ENCODE measurements around the gene ZBTB25.

DNA sequence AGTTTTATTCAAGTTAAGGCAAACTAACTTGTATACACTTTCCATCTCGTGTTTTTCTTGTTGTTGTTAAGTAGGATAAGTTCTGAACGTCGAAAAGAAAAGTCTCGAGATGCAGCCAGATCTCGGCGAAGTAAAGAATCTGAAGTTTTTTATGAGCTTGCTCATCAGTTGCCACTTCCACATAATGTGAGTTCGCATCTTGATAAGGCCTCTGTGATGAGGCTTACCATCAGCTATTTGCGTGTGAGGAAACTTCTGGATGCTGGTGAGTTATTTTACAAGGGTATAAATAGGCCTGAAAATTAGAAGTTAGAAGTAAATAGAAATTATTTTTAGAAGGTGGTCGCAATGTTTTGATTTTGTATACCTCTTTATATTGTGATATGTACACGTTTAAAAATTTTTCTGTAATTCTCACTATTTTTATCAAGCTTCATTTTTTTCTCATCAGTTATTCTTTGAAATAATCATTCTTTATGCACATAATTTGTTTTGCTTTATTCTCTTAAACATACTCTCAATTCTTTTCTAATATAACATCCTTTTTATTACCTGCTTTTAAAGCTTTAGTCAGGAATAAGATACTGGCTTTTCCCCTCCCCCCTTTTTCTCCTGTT, 25.1 kb downstream of the HIF1A start:
- RAMPAGE, long total RNA, result no peak
- RRBS, result no CpG with 5 or more reads among the region's 10 CpGs
PRO-cap:
- standard, result no peak
- CoPRO, capped RNA only, 2 experiments, result no peak in any of the 2 experiments
- CoPRO, capped and uncapped RNA, 2 experiments, result no peak in any of the 2 experiments
- CoPRO, uncapped RNA only, 2 experiments, result peak in 1 of 2 experiments; most common plus-strand start position 78 of the sequence (in 1); most common minus-strand start position 62 of the sequence (in 1)
CAGE:
- cytosol, long polyA plus RNA, result no peak
- long polyA plus RNA, result no peak
- nucleolus, long total RNA, result no peak
- nucleus, long polyA plus RNA, result no peak

DNA sequence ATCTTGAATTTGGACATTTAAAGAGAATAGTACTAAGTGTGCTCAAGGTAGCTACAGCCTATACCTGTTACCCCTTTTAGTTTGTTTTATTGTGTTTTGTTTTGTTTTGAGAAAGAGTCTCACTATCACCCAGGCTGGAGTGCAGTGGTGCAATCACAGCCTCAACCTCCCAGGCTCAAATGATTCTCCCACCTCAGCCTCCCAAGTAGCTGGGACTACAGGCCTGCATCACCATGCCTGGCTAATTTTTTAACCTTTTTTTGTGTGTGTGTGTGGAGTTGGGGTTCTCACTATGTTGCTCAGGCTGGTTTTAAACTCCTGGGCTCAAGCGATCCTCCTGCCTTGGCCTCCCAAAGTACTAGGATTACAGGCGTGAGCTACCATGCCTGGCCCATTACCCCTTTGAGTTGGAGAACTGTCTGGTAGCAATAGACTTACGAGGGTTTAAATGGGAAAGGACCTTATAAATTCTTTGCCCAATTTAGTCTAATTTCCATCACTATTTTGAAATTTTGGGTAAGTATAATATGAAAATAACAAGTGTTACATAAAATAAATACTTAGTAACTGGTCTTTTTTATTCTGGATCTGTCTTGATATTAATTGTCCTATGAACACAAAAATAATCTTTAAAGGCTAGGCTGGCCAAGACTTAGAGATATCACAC, 23.4 kb upstream of the SNAPC1 start:
- RAMPAGE, long total RNA, result no peak
- RRBS, result no CpG with 5 or more reads among the region's 3 CpGs
PRO-cap:
- standard, result no peak
- CoPRO, capped RNA only, 2 experiments, result no peak in any of the 2 experiments
- CoPRO, capped and uncapped RNA, 2 experiments, result no peak in any of the 2 experiments
- CoPRO, uncapped RNA only, 2 experiments, result no peak in any of the 2 experiments
CAGE:
- cytosol, long polyA plus RNA, result no peak
- long polyA plus RNA, result no peak
- nucleolus, long total RNA, result no peak
- nucleus, long polyA plus RNA, result no peak

DNA sequence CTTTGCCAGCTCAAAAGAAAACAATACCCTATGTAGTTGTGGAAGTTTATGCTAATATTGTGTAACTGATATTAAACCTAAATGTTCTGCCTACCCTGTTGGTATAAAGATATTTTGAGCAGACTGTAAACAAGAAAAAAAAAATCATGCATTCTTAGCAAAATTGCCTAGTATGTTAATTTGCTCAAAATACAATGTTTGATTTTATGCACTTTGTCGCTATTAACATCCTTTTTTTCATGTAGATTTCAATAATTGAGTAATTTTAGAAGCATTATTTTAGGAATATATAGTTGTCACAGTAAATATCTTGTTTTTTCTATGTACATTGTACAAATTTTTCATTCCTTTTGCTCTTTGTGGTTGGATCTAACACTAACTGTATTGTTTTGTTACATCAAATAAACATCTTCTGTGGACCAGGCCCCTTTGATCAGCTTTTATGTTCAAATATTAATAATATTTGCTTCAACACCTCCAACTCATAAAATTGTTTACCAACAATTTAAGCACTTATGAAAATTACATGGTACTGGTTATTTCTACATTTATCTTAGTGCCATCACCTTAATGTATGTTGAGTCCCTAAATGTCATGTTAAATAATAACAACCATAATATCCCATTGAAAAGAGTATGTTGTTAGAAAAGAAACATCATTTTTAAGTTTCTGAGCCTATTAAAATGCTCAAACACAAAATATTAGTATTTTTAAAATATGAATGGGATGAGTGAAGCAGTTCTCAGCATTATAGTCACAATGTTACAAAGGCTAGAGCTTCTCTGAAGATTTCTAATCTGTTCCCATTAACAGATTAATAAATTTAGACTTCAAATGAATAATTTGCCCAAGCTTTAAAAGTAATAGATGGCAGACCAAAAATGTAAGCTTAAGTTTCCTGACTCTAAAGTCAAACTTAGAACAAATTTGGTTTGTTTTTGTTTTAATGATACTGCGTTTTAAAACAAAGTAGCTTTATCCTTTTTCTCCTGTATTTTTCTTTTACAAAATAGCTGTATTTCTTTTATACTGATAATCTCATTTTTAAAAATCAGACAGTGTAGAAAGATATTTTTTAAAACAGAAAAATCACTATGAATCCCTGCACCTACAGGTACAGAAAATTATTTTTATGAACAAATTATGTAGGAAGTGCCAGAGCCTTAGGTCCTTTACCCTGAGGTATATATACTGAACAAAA, 14.0 kb upstream of the SNAPC1 start:
- RAMPAGE, long total RNA, result no peak
- RRBS, result no CpG with 5 or more reads among the region's 2 CpGs
PRO-cap:
- standard, result no peak
- CoPRO, capped RNA only, 2 experiments, result no peak in any of the 2 experiments
- CoPRO, capped and uncapped RNA, 2 experiments, result no peak in any of the 2 experiments
- CoPRO, uncapped RNA only, 2 experiments, result no peak in any of the 2 experiments
CAGE:
- cytosol, long polyA plus RNA, result no peak
- long polyA plus RNA, result no peak
- nucleolus, long total RNA, result no peak
- nucleus, long polyA plus RNA, result no peak

GRCh38 chr14:61864267-61865255, 52.1 kb downstream of the SYT16 start:
- RAMPAGE, long total RNA, result no peak
- RRBS, result 33% methylated on average over 10 of the region's 59 CpGs
PRO-cap:
- standard, result no peak
- CoPRO, capped RNA only, 2 experiments, result no peak in any of the 2 experiments
- CoPRO, capped and uncapped RNA, 2 experiments, result no peak in any of the 2 experiments
- CoPRO, uncapped RNA only, 2 experiments, result no peak in any of the 2 experiments
CAGE:
- cytosol, long polyA plus RNA, result no peak
- long polyA plus RNA, result no peak
- nucleolus, long total RNA, result no peak
- nucleus, long polyA plus RNA, result no peak

GRCh38 chr14:62053242-62053591, 240.7 kb downstream of the SYT16 start:
- RAMPAGE, long total RNA, result no peak
- RRBS, result no CpG with 5 or more reads among the region's 3 CpGs
PRO-cap:
- standard, result no peak
- CoPRO, capped RNA only, 2 experiments, result no peak in any of the 2 experiments
- CoPRO, capped and uncapped RNA, 2 experiments, result no peak in any of the 2 experiments
- CoPRO, uncapped RNA only, 2 experiments, result no peak in any of the 2 experiments
CAGE:
- cytosol, long polyA plus RNA, result no peak
- long polyA plus RNA, result no peak
- nucleolus, long total RNA, result no peak
- nucleus, long polyA plus RNA, result no peak

DNA sequence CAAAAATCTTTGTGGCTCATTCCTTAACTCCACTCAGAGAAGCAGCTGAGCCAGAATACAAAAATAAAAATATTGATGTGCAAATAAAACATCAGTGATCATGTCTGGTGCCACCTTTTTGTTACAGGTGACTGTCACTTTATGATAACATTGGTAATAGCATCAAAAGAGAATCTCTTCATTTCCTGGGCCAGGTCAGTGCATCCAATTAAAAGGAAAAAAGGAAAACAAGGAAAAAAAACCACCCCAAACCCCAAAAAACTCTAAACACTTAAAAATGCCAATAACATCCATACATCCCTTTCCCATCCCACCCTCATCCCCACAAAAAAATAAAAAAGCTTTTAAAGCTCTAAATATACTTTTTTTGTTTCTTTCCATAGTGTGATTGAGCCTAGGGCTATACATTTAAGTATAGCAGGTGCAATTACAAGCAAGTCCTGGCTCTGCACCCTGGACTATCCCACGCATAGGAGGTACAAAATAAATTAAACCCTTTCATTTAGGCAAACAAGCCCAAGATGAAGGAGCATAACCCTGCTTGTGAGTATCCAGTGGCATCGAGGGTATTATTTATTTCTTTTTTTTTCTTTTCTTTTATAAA, 53.7 kb upstream of the GPHB5 start:
- RAMPAGE, long total RNA, result no peak
- RRBS, result no CpG with 5 or more reads among the region's 2 CpGs
PRO-cap:
- standard, result no peak
- CoPRO, capped RNA only, 2 experiments, result no peak in any of the 2 experiments
- CoPRO, capped and uncapped RNA, 2 experiments, result no peak in any of the 2 experiments
- CoPRO, uncapped RNA only, 2 experiments, result no peak in any of the 2 experiments
CAGE:
- cytosol, long polyA plus RNA, result no peak
- long polyA plus RNA, result no peak
- nucleolus, long total RNA, result no peak
- nucleus, long polyA plus RNA, result no peak

GRCh38 chr14:63434336-63435078, 108.7 kb downstream of the PPP2R5E start:
- RAMPAGE, long total RNA, result no peak
- RRBS, result no CpG with 5 or more reads among the region's 2 CpGs
PRO-cap:
- standard, result no peak
- CoPRO, capped RNA only, 2 experiments, result no peak in any of the 2 experiments
- CoPRO, capped and uncapped RNA, 2 experiments, result no peak in any of the 2 experiments
- CoPRO, uncapped RNA only, 2 experiments, result no peak in any of the 2 experiments
CAGE:
- cytosol, long polyA plus RNA, result no peak
- long polyA plus RNA, result no peak
- nucleolus, long total RNA, result no peak
- nucleus, long polyA plus RNA, result no peak

DNA sequence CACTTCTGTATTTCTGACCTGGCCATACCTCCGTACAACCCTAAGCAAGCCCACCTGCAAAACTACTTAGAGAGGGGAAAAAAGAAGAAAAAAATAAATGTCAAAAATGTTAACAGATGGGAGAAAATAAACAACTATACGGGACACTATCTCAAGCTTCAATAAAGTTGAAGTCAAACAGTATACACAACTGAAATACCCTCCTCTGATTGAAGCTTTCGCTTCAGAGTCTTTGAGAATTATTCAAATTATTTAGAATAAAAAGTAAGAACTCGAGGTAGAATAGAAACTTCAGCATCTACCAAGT, 28.2 kb downstream of the PPP2R5E start:
- RAMPAGE, long total RNA, result no peak
- RRBS, result no CpG with 5 or more reads among the region's 4 CpGs
PRO-cap:
- standard, result no peak
- CoPRO, capped RNA only, 2 experiments, result no peak in any of the 2 experiments
- CoPRO, capped and uncapped RNA, 2 experiments, result no peak in any of the 2 experiments
- CoPRO, uncapped RNA only, 2 experiments, result no peak in any of the 2 experiments
CAGE:
- cytosol, long polyA plus RNA, result no peak
- long polyA plus RNA, result no peak
- nucleolus, long total RNA, result no peak
- nucleus, long polyA plus RNA, result no peak

DNA sequence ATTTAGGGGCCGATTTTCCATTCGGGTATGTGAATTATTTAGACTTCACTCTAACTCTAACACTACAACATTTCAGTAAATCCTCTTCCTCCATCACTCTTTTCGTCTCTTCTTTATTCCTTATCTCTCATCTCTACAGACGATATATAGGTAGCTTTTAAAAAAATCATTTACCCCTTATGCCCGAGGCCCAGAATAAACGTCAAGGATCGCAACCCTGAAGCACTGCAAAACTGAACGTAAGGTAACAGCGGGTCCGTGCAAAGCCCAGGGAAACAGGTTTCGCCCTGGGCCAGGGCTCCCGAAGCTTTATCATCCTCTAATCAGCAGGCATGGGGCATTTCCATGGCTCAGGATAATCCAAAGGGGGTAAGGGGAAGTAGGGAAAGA, 1.2 kb downstream of the PPP2R5E start:
- RAMPAGE, long total RNA, result no peak
- RRBS, result no CpG with 5 or more reads among the region's 12 CpGs
PRO-cap:
- standard, result no peak
- CoPRO, capped RNA only, 2 experiments, result no peak in any of the 2 experiments
- CoPRO, capped and uncapped RNA, 2 experiments, result no peak in any of the 2 experiments
- CoPRO, uncapped RNA only, 2 experiments, result no peak in any of the 2 experiments
CAGE:
- cytosol, long polyA plus RNA, result no peak
- long polyA plus RNA, result no peak
- nucleolus, long total RNA, result no peak
- nucleus, long polyA plus RNA, result no peak

DNA sequence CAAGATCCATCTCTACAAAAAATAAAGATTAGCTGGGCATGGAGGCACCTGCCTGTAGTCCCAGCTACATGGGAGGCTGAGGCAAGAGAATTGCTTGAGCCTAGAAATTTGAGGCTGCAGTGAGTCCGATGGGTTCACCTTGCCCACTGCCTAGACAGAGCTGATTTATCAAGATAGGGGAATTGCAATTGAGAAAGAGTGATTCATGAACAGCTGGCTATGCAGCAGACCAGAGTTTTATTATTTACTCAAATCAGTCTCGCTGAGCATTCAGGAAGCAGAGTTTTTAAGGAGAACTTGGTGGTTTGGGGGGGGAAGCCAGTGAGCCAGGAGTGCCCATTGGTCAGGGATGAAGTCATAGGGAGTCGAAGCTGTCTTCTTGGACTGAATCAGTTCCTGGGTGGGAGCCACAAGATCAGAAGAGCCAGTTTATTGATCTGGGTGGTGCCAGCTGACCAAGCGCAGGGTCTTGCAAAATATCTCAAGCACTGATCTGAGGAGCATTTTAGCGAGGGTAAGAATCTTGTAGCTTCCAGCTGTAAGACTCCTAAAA, 24.9 kb upstream of the SGPP1 start:
- RAMPAGE, long total RNA, result no peak
- RRBS, result no CpG with 5 or more reads among the region's 5 CpGs
PRO-cap:
- standard, result no peak
- CoPRO, capped RNA only, 2 experiments, result no peak in any of the 2 experiments
- CoPRO, capped and uncapped RNA, 2 experiments, result no peak in any of the 2 experiments
- CoPRO, uncapped RNA only, 2 experiments, result no peak in any of the 2 experiments
CAGE:
- cytosol, long polyA plus RNA, result no peak
- long polyA plus RNA, result no peak
- nucleolus, long total RNA, result no peak
- nucleus, long polyA plus RNA, result no peak

DNA sequence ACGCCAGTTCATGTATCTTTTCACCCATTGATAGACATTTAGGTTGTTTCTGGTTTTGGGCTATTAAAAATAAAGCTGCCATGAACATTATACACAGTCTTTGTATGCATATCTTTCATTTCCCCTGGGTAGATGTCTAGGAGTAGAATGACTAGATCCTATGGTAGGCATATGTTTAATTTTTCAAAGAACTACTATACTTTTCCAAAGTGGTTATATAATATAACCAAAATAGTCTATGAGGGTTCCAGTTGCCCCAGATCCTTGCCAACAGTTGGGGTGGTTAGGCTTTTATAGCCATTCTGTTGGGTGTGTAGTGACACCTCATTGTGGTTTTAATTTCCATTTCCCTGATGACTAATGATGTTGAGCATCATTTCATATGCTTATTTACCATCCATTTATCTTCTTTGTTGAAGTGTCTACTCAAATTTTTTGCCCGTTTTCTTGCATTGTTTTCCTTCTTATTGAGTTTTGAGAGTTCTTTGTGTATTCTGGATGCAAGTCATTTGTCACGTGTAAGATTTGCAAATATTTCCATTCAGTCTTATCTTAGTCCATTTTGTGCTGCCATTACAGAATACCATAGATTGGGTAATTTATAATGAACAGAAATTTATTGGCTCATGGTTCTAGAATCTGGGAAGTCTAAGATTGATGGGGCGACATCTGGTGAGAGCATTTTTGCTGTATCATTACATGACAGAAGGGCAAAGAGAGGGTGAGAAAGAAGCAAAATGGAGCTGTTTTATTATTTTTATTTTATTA, 4.7 kb downstream of the SYNE2 start:
- RAMPAGE, long total RNA, result no peak
- RRBS, result no CpG with 5 or more reads among the region's 4 CpGs
PRO-cap:
- standard, result no peak
- CoPRO, capped RNA only, 2 experiments, result no peak in any of the 2 experiments
- CoPRO, capped and uncapped RNA, 2 experiments, result no peak in any of the 2 experiments
- CoPRO, uncapped RNA only, 2 experiments, result no peak in any of the 2 experiments
CAGE:
- cytosol, long polyA plus RNA, result no peak
- long polyA plus RNA, result no peak
- nucleolus, long total RNA, result no peak
- nucleus, long polyA plus RNA, result no peak

DNA sequence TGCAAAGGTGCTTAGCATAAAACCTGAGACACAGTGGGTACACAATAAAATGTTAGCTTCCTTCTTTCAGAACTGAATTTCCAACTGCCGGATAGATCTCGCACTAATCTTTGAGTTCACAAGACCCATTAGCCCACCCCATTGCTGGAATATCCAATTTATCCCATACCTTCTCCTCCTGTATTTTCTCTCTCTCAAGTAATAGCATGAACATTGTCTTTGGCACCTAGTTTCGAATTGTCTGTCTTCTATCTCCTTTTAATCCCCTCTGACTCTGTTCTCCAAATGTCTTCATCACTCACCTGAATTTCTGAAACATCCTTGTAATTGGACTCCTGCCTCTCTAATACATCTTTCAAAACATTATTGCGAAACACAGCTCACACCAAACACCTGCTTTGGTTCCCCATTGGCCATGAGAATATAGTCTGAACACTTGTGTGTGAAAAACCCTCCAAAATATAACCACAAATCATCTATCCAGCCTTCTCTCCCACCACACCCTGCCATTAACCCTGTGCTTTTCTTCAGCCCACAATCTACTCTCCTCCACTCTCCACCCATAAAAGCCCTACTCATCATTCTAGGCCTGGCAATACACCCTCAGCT, 17.0 kb downstream of the SYNE2 start:
- RAMPAGE, long total RNA, result no peak
- RRBS, result no CpG with 5 or more reads among the region's 4 CpGs
PRO-cap:
- standard, result no peak
- CoPRO, capped RNA only, 2 experiments, result no peak in any of the 2 experiments
- CoPRO, capped and uncapped RNA, 2 experiments, result no peak in any of the 2 experiments
- CoPRO, uncapped RNA only, 2 experiments, result no peak in any of the 2 experiments
CAGE:
- cytosol, long polyA plus RNA, result no peak
- long polyA plus RNA, result no peak
- nucleolus, long total RNA, result no peak
- nucleus, long polyA plus RNA, result no peak

GRCh38 chr14:64109584-64110228, 184.5 kb downstream of the ESR2 start:
- RAMPAGE, long total RNA, result no peak
- RRBS, result no CpG with 5 or more reads among the region's 1 CpG
PRO-cap:
- standard, result no peak
- CoPRO, capped RNA only, 2 experiments, result no peak in any of the 2 experiments
- CoPRO, capped and uncapped RNA, 2 experiments, result no peak in any of the 2 experiments
- CoPRO, uncapped RNA only, 2 experiments, result no peak in any of the 2 experiments
CAGE:
- cytosol, long polyA plus RNA, result no peak
- long polyA plus RNA, result no peak
- nucleolus, long total RNA, result no peak
- nucleus, long polyA plus RNA, result no peak

DNA sequence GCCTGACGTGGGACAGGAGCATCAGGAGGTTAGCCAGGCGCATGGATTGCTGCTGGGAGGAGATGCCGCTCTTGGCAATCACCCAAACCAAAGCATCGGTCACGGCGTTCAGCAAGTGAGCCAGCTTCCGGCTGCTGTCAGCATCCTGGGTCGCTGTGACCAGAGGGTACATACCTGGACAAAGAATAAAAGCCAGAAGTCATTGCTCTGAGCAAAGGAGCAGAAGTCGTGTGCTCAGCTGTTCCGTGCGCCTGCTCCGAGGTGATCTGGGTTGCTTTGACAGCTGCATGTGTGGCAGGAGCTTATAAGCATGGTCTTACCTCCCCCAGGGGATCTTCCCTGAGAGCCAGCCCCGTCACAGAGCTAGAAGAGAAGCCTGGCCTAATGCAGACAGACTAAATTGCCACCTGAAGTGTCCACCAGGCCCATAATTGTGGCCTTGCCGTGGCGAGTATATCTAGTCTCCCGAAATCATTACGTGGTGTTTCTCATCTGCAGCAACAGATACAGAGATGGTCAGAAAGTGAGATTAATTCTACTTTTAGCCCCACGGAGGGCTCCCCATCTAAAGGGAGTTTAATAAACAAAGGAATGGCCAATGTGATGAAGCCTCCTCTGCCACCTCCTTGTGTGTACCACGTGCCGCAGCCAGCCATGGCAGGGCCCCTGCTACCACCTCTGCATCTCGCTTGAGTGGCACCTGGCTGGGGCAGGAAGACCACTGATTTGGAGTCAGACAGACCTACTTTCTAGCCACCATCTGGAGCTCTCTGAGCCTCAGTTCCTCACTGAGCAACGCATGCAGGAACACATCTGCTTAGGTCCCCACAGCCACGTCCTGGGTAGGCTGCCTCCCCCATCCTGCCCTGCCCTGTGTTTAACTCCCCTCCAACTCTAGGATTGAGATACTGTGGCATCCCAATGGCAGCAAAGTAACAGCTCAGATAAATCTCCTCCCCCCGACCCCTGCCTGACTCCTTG, 58.9 kb downstream of the ESR2 start:
- RAMPAGE, long total RNA, result no peak
- RRBS, result no CpG with 5 or more reads among the region's 24 CpGs
PRO-cap:
- standard, result no peak
- CoPRO, capped RNA only, 2 experiments, result no peak in any of the 2 experiments
- CoPRO, capped and uncapped RNA, 2 experiments, result no peak in any of the 2 experiments
- CoPRO, uncapped RNA only, 2 experiments, result no peak in any of the 2 experiments
CAGE:
- cytosol, long polyA plus RNA, result no peak
- long polyA plus RNA, result no peak
- nucleolus, long total RNA, result no peak
- nucleus, long polyA plus RNA, result no peak

- RAMPAGE, long total RNA, result no peak
- RRBS, result 2% methylated on average over 28 of the region's 69 CpGs
PRO-cap:
- standard, result bidirectional peak, plus-strand start at chr14:64503557, minus-strand start at chr14:64503619; bidirectional peak, plus-strand start at chr14:64503725, minus-strand start at chr14:64503727; bidirectional peak, plus-strand start at chr14:64503951, minus-strand start at chr14:64503937
- CoPRO, capped RNA only, 2 experiments, result peak in 2 of 2 experiments; most common plus-strand start chr14:64503908 (in 2); most common minus-strand start chr14:64503658 (in 2)
- CoPRO, capped and uncapped RNA, 2 experiments, result peak in 2 of 2 experiments; most common plus-strand start chr14:64503908 (in 1); most common minus-strand start chr14:64503727 (in 2)
- CoPRO, uncapped RNA only, 2 experiments, result peak in 1 of 2 experiments; most common plus-strand start chr14:64503961 (in 1); most common minus-strand start chr14:64503937 (in 1)
CAGE:
- cytosol, long polyA plus RNA, result no peak
- long polyA plus RNA, result no peak
- nucleolus, long total RNA, result no peak
- nucleus, long polyA plus RNA, result no peak
Observed at GRCh38 chr14:64503376-64504013, at the start of gene ZBTB25. TSS of gene ZBTB25 (minus strand) at chr14:64503838.

- RAMPAGE, long total RNA, result no peak
- RRBS, result no CpG with 5 or more reads among the region's 8 CpGs
PRO-cap:
- standard, result no peak
- CoPRO, capped RNA only, 2 experiments, result no peak in any of the 2 experiments
- CoPRO, capped and uncapped RNA, 2 experiments, result no peak in any of the 2 experiments
- CoPRO, uncapped RNA only, 2 experiments, result no peak in any of the 2 experiments
CAGE:
- cytosol, long polyA plus RNA, result no peak
- long polyA plus RNA, result no peak
- nucleolus, long total RNA, result no peak
- nucleus, long polyA plus RNA, result no peak
Observed at GRCh38 chr14:64521547-64522657, 17.3 kb downstream of the ZBTB1 start.

DNA sequence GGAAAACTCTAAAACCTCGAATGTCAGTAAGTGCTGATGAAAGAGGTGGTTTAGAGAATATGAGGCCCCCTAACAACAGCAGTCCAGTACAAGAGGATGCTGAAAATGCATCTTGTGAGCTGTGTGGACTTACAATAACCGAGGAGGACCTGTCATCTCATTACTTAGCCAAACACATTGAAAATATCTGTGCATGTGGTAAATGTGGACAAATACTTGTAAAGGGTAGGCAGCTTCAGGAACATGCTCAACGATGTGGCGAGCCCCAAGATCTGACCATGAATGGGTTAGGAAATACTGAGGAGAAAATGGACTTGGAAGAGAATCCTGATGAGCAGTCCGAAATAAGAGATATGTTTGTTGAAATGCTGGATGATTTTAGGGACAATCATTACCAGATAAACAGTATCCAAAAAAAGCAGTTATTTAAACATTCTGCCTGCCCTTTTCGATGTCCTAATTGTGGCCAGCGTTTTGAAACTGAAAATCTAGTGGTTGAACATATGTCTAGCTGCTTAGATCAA, 17.8 kb upstream of the HSPA2 start:
- RAMPAGE, long total RNA, result no peak
- RRBS, result no CpG with 5 or more reads among the region's 7 CpGs
PRO-cap:
- standard, result no peak
- CoPRO, capped RNA only, 2 experiments, result no peak in any of the 2 experiments
- CoPRO, capped and uncapped RNA, 2 experiments, result no peak in any of the 2 experiments
- CoPRO, uncapped RNA only, 2 experiments, result peak in 2 of 2 experiments; most common plus-strand start position 78 of the sequence (in 1)
CAGE:
- cytosol, long polyA plus RNA, result no peak
- long polyA plus RNA, result no peak
- nucleolus, long total RNA, result no peak
- nucleus, long polyA plus RNA, result no peak